ENCODE results near the genes TPSB2, TELO2 and SPSB3.

- PRO-cap = no peak
These were observed 6.8 kb upstream of the C1QTNF8 start for GRCh38 chr16:1102609-1103547.

DNA sequence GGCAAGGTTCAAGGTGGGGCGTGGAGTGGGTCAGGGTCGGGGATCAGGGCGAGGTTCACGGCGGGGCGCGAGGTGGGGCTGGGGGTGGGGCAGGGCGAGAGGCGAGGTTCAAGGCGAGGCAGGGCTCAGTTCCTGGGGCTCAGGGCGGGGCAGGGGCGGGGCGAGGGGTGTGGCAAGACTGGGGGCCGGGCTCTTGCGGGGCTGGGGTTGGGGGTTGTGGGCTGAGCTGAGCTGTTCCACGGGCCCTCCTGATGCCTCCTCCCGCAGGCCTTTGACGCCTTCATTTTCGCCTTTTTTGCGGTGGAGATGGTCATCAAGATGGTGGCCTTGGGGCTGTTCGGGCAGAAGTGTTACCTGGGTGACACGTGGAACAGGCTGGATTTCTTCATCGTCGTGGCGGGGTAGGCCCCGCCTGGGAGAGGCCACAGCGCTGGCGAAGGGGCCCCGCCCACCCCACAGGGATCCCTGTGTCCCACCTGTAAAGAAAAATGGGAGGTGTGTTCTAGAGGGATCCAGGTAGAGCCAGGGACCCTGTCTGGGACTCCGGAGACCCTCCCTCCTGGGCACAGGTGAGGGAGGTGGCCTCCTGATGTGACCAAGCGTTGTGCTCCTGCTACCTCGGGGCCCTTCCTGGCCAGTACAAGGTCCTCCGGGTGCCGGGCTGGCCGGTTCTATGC is 29.8 kb downstream of the TPSG1 start:
- PRO-cap = no peak

- PRO-cap = no peak
These were observed at the start of gene TPSB2 for GRCh38 chr16:1229802-1230399. TPSB2 (minus strand) TSS chr16:1230184.

DNA sequence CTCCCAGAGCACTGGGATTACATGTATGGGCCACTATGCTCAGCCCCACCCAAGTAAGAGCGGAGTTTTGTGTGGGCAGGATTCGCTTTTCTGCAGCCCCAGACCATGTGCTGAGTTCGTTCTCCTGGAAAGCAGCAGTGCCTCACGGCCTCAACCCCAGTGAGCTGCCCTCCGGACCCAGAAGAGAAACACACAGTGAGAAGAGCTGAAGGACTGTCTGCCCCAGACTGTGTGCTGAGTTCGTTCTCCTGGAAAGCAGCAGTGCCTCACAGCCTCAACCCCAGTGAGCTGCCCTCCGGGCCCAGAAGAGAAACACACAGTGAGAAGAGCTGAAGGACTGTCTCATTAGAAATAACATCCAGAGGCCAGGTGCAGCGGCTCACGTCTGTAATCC is 12.5 kb downstream of the UNKL start:
- PRO-cap = no peak

- PRO-cap = unidirectional peak, minus-strand start at chr16:1432607
These were observed 1.7 kb downstream of the PERCC1 start for GRCh38 chr16:1432315-1433192.

GRCh38 chr16:1452267-1453130 is 8.1 kb upstream of the CCDC154 start:
- PRO-cap = no peak

- PRO-cap = unidirectional peak, minus-strand start at chr16:1493025; bidirectional peak, plus-strand start at chr16:1493356, minus-strand start at chr16:1493243
These were observed at the start of gene TELO2 for GRCh38 chr16:1492783-1493703. TELO2 (plus strand) TSS chr16:1493360.

- PRO-cap = no peak
These were observed 6.8 kb upstream of the TMEM204 start for GRCh38 chr16:1526413-1527350.

DNA sequence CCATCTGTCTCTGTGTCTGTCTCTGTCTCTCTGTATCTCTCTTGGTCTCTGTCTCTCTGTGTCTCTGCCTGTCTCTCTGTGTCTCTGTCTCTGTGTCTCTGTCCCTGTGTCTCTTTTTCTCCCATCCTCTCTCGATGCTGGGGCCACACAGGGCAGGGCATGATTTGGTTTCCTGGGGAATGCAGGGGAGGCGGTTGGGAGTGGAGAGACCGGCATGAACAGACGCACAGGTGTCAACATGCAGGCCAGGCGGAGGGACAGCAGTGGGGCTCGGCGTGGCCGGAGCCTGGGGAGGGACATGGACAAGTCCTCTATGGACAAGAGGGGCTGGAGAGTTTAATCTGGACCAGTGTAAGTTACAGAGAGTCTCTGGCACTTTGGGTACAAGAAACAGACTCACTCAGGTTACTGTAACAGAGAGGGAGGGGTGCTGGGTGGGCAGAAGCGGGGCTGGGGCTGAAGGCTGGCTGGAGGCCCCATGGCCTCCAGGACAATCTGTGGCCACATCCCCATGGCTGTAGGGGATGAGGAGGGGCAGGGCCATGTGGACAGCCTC is 19.8 kb downstream of the TMEM204 start:
- PRO-cap = no peak

- PRO-cap = no peak
These were observed 2.5 kb downstream of the CRAMP1 start for GRCh38 chr16:1614457-1615210.

DNA sequence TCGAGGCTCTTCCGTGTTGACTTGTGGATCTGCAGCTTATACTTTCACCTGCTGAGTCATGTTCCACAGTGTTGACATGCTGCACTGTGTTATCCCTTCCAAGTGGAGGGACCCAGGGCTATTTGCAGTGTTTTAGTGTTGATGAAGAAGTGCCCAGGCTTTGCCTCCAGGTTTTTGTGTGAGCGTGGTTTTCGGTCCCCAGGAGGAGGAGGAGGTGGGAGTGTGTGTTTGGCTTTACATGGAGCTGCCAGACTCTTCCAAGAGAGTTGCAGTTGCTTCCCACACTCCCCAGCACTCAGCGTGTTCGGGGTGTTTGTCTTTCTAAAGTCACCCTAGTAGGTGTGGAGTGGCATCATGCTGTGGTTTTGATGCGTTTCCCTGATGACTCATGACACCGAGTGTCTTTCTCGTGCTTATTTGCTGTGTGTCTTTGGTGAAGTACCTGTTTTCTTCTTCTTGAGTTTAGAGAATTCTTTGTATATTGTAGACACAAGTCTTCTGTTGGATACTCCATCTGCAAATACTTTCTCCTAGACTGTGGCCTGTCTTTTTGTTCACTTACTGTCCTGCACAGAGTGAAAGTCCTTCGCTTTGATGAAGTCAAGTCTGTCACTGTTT is 31.9 kb upstream of the JPT2 start:
- PRO-cap = no peak

- PRO-cap = no peak
These were observed 5.5 kb upstream of the MAPK8IP3 start for GRCh38 chr16:1700285-1701079.

DNA sequence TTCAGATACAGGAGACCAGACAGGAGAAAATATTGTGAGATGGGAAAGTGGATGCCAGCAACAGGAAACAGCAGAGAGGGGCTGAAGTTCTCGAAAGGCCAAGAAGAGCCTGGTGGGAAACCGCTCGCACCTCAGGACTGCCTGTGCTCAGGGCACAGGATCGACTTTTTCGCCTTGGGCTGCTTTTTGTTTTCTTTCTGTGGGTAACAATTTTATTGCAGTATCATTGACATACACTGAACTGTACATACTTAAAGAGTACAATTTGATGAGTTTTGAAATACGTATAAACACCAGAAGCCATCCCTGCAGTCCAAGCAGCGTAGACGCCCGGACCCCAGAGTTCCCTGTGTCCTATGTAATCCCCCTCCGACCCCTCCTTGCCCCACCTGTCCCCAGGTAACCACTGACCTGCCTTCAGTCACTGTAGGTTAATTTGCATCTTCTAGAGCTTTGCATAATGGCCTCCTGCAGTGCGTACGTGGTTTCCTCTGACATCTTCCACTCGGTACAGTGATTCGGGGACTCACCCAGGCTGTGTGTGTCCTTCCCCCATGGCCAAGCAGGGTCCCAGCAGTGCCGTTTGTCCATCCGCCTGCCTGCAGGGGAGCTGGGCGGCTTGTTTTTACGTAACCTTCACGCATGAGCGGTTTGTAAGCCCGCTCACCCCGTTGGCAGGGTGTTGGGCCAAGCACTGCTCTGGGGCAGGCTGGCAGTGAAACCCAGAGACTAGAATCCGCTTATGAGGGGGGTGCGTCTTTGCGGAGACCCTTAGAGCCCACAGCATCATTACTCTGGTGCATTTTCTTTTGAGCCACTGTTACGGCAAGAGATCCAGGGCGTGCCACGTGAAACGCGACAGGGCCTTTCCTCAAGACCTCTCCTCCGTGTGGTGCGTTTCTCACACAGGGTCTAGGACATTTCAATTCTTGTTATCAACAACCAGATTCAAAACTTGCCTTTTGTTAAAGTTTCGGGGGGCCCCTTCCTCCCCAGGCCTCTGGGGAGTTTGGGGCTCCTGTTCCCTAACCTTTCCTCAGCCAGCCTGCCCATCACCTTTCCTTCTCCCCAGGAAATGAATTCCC is 7.9 kb downstream of the MAPK8IP3 start:
- PRO-cap = bidirectional peak, plus-strand start at position 508 of the sequence, minus-strand start at position 349 of the sequence

GRCh38 chr16:1763494-1764398 is 7.6 kb downstream of the NME3 start:
- PRO-cap = no peak

DNA sequence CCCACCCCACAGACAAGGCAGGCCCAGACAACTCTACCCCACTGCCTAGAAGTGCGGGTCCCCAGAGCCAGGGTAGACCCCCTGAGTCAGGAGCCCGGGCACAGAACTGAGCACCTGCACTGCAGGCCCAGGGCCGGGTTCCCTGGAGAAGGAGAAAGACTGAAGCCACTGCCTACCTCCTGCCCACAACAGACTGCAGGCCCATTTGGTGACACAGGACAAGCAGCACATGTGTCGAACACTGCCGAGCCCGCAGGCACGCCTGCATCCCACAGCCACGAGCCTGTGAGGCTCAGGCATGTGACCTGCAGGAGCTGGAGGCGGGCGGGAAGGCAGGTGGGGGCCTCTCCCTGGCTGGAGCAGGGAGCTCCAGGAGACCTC is 2.8 kb downstream of the SPSB3 start:
- PRO-cap = no peak

DNA sequence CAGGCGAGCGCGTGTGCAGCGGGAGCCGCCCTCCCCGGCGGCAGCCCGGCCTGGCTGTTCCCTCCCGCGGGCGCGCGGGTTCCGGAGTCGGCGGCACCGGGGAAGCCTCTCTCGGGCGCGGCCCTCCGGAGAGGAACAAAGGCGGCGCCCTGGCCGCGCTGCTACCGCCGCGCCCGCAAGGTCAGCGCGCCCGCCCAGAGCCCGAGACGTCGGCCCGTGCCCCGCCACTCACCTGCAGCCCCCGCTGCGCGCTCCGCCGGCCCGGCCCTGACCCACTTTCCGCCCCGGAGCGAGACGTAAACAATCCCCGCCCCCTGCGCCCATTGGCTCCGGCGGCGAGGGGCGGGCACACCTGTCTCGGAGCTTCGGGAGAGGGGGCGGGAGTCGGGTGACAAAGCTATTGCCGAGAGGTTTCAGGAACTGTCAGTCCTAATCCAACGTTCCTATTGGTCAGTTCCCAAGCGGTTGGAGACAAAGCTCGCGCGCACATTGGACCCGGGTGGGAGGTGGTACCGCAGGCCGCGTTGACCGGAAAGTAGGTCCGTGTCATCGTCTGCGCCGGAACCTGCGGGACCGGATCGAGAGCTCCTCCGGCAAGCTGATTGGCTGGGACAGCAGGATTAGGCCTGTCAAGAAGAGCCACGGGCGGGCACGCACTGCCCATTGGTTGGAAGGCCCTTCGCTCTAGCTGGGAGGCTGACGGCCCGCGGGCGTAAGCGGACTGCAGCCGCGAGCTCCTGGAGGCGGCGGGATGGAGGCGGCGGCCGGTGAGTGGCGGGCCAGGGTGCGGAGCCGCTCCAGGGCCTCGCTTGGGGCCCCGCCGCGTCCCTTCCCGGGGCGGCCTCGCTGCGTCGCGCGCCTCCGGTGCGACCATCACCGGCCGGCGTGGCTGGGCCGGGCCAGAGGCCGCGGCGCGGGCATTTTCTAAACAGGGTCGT is at the start of gene SPSB3:
Gene SPSB3, minus strand, starts transcription at position 302 of the 938 bp plus-strand sequence.
- PRO-cap = bidirectional peak, plus-strand start at position 361 of the sequence, minus-strand start at position 269 of the sequence; unidirectional peak, plus-strand start at position 742 of the sequence

GRCh38 chr16:1794206-1795254 is 1.0 kb upstream of the IGFALS start:
- PRO-cap = no peak

GRCh38 chr16:2050293-2050633 is 2.5 kb downstream of the TSC2 start:
- PRO-cap = no peak

- PRO-cap = bidirectional peak, plus-strand start at chr16:2091433, minus-strand start at chr16:2091176
These were observed 43.6 kb downstream of the TSC2 start for GRCh38 chr16:2091294-2091928.

DNA sequence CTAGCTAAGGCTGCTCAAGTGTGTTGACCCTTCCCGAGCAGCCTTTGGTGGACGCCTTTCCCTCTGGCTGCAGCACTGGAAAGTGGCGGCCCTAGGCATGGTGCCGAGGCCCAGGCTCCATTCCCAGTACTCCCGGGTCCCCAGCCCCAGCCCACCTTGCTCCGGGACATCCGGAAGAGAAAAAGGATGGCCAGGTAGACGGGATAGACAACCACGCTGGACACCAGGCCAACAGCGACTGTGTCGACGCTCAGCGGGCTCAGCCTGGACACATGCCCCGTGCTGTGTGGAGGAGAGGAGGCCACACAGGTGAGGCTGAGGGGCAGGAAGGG is 36.2 kb downstream of the PKD1 start:
- PRO-cap = no peak

All from left colon (tissue), 1 donor.